Helper T cell (primary cell): ENCODE measurements around a stretch of chr11.

DNA sequence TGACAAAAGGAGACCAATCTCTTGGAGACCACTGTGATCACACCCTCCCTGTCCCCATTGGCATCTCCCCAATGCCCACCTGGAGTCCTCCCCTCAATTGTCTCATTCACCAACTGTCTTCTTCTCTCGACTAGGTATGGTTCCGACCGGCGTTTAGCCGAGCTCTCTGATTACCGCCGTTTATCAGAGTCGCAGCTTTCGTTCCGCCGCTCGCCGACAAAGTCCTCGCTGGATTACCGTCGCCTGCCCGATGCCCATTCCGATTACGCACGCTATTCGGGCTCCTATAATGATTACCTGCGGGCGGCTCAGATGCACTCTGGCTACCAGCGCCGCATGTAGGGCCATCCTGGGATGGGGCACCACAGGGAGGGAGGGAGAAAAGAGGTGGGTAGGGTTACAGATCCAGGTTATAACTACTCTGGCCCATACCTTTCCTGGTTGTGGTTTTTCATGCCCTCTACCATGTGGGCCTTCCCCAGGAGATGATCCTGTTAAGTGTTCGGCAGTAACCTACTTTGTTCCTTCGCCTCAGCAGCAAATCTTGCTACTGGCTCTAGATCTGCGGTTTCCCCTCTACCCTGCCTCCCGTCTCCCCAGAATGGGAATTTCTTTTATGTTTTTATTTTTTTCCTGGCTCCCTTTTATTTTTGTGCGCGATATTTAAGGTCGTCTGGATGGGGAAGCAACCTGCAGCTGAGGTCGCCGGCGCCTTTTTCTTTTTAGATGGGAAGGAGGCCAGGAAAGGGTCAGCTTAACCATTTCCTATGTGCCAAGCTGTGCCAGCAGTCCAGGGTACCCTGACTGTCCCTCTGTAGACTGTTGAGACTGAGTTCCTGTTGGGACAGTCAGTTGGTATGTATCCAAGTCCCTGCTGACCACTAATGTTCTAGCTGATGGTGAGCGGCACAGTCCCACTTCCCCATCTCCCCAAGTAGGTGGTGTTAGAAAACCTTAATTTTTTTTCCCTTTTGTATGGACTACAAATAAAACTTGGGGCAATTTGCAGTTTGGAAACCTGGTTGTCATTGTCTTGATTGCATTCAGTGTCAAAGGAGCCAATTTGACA, 10.2 kb downstream of the RBM14 start:
- PRO-cap, 2 experiments = no peak in any of the 2 experiments

DNA sequence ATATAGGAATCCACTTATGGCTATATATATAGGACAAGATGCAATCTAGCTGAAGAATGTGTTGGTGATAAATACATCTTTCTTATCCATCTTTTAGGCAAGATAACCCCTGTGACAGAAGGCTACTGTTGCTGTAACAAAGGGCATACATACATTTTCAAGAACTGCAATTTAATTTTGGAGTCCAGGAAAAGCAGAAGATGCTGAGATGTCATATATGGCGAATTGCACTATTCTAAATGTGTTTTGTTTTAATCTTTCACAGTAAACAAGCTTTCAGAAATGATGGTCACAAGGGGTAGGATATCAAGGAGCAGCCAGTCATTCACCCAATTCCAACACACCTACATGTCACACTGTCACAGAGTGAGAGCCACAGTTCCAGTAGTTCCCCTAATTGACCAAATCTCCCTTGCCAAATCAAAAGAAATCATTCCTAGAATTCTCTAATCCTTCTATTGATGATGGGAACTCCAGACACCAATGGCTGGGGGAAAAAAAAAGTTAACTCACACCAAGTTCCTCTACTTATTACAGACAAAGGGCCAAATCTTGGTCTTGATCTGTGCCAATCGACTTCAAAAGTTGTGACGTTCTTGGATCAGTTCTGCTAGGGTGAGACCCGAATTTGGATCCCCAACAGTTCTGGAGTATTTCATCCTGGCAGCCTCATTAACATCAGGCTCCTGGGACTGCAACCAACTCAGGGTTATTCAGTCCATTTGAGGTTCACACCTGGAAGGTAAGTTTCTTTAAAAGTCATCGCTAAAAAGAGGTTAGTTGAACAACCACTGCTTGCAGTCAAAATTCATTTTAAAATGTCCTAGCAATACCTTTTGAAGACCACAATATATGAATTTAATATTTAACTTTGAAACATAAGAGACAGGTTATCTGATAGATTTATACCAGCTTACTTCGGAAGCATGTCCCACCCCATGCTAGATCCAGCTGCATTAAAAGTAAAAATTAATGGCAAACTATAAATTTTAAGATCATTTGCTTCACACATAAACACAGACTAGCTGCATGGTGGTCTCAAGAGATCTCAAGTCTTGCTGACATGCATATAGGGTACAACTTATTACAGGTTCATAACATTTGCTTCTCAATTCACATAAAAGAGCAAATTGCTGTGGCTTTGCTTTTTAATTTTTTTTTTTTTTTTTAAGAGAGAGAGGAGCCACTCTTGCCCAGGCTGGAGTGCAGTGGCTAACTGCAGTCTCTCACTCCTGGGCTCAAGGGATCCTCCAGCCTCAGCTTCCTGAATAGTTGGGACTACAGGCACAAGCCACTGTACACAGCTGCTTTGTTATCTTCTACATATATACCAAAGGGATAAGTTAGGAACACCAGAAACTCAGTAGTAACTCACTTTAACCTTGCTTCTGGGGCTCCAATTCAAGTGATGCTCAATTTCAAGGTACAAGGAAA, 11.4 kb downstream of the RBM4B start:
- PRO-cap, 2 experiments = no peak in any of the 2 experiments

- PRO-cap, 2 experiments = no peak in any of the 2 experiments
These were observed 5.4 kb downstream of the SPTBN2 start for GRCh38 chr11:66723412-66724129.

DNA sequence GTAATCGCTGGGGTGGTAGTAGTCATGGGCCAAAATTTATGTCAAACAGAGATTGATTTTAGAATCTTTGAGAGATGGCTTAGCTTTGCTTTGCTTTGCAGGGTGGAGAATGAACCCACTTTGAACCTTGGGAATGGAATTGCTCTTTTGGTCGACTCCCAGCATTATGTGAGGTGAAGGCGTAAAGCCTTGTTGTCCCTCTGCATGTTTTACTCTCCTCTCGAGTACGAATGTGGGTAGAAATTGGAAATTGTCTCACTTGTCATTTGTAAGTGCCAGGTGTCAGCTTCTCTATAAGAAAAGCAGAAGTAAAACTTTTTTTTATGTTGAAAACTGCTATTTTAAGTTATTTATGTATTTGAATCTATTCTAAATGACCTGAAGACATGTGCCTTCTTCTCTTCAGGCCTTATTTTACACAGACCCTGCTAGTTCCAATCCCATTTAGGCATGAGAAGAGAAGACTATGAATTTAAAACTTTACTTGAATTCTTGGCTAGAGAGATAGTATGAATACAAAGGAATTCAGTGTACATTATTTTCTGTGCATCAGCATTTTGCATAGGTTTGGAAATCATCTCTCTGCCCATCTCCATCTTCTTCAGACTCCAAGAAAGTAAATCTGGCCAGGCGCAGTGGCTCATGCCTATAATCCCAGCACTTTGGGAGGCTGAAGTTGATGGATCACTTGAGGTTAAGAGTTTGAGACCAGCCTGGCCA, 42.2 kb upstream of the RCE1 start:
- PRO-cap, 2 experiments = no peak in any of the 2 experiments

- PRO-cap, 2 experiments = peak in 2 of 2 experiments; most common plus-strand start chr11:66842989 (in 2); most common minus-strand start chr11:66842945 (in 2)
These were observed 689 bp upstream of the RCE1 start for GRCh38 chr11:66842403-66843101.

DNA sequence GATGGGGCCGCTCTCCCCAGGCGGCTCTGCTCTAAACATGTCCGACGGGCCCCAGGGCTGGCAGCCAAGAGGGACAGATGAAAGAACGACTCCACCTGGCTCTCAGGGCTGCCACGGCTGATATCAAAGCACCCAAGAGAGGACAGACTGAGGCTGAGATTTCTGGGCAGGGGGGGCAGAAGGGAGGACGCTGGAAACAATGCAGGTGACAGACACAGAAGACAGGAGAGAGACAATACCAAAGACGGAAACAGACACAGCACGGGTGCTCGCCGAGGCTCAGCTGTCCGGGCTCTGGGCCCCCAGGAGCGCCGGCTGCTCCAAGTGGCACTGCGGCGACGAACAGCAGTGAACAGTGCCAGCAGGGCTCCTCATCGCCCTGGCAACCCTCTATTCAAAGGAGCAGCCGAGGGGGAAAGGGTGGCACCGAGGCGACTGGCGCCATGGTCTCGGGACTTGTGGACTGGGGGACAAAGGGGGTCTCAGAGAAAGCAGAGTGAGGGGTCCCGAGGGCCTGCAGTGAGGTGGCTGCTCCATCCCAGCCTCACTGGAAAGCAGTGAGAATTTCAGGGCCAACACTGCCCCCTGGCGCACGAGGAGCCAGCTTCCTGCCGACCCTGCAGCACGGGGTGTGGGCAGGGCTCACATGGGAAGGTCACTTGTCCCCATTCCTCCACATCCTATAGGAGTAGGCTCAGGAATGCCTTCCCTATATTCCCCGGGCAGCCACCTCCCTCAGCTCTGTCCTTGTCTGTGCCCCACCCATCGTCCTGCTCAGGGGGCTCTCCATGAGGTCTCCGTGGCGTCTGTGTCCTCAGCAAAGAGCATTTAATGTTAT, 26.1 kb downstream of the LRFN4 start:
- PRO-cap, 2 experiments = no peak in any of the 2 experiments

DNA sequence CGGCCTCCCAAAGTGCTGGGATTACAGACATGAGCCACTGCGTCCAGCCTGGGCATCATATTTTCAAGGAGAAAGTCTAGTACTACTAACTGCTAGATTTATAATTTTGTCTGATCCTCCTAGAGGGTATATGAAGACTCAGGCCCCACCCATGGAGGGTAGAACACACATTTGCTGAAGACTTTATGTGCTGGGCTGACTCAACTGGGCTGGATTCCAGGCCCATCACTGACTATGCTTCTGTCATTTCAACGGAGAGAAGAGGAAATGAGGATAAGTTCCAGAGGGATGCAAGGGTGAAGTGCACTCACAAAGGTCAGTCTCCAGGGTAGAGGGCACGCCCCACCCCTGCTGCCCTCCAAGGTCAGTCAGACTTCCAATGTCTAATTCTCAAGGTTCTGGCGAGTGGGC, 7.5 kb upstream of the C11orf86 start:
- PRO-cap, 2 experiments = no peak in any of the 2 experiments

GRCh38 chr11:67032825-67033365, 10.0 kb downstream of the SYT12 start:
- PRO-cap, 2 experiments = no peak in any of the 2 experiments

DNA sequence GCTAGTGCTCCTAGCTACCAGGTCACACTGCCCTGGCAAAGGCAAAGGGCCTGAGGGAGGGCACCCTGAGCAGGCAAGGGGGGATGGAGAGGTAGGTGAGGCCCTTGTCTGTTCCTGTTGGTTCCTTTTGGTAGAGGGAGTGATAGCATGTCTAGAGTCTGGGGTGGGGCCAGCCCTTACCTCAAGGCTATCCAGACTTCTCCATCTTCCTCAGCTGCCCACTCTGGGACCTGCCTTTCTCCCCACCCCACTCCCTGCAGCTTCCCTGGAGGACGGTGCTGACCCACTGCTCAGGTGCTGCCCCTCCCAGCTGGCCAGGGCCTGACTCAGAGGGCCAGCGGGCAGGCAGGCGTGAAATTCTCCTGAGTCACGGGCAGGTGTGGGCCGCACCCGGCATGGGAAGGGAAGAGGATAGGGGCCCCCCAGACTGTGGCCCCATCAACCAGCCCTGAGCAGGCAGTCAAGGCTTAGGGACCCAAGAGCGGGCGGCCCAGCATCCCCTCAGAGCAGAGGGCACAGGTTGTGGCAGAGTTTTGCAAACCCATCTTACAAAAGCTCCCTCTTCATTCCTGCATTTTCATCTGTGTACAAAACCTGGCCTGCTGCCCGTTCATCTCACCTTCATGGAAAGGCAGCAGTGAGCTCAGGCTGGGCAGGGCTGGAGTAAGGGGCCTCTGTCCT, 5.9 kb downstream of the RHOD start:
- PRO-cap, 2 experiments = no peak in any of the 2 experiments

DNA sequence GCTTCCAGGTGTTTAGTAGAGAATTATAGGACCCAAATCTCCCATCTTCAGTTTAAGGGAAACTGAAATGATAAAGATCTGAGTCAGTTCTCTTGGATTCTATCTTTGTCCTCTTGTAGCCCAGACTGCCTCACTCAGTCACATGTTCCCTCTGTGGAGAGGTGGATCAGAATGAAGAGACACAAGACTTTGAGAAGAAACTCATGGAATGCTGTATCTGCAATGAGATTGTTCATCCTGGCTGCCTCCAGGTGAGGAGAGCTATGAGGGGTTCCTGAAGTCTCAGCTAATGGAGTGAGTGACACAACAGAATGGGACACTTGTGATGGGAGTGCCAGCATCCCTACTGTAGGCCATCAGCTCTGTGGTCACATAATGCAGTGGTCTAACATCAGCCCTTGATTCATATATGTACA, 20.4 kb upstream of the GRK2 start:
- PRO-cap, 2 experiments = no peak in any of the 2 experiments

GRCh38 chr11:67252076-67253282, 13.8 kb upstream of the GRK2 start:
- PRO-cap, 2 experiments = no peak in any of the 2 experiments

DNA sequence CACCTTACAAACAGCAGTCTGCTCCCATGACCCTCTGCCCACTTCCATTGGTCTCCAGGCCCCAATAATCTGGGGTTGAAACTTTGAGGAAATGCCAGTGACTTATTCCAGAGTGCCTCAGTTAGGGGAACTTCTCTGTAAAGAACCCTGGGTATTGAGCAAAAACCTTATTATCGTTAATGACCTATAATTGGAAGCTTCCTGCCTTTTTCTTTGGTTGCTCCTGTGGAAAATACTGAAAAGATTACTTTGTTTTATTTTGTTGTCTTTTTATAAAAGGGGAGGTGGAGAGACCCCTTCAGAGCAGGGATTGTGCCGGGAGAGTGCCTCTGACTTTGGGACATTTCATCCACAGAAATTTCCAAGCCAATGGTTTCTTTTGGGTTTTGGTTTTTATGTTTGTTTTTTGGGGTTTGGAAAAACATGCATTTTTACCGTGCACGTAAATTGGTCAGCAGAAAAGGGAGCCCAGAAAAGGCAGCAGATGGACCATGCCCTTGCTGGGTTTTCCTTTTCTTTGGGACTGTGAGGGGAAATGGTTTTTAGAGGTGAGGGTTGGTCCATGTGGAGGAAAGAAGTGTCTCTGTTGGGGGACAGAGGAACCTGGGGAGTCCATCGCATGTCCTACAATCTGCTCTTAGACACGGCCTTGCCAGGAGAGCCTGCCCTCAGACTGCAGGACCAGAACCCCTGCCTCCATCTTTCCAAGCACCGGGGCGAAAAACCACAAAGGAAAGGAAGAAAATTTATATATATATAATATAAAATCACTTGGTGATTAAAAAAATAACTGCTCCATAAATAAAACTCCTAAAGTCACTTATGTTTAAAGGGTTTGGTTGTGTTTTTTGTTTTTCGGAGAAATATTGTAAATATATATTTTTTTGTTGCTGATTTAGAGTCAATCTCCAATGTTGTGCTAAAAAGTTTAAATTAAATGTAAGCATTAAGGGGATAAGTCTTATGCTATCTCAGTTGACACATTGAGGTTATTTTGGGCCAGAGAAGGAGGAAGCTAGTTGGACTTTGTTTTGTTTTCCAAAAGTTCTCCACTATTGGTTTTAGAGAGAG, 9.1 kb upstream of the GRK2 start:
- PRO-cap, 2 experiments = no peak in any of the 2 experiments

DNA sequence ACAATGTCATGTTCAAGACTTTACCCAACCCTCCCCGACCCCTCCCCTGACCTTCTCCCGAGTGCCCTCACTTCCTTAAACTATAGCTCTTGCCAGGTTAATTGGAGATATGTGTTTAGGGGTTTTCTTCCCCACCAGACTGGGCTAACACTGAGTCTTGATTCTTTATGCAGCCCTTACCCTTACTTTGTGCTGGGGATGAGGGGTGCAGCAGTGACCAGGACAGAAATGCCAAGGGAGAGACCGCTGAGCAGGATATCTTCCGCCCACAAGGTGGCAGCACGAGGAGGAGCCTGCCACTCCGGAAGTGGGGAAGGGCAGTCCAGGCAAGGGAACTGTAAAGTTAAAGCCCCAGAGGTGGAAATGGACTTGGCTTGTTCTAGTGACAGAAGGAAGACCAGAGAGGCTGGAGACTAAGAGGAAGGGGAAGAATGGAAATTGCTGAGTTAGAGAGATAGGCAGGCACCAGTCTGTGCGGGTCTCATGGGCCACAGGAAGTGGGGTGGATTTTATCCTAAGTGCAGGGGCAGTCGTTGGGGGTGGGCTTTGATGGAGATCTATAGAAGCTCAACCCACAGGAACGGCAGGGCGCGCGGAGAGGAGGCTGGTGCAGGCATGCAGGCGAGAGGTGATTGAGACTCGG, 3.6 kb upstream of the GRK2 start:
- PRO-cap, 2 experiments = no peak in any of the 2 experiments

- PRO-cap, 2 experiments = peak in 2 of 2 experiments; most common plus-strand start chr11:67289170 (in 1); most common minus-strand start chr11:67289196 (in 1)
These were observed 121 bp upstream of the ANKRD13D start for GRCh38 chr11:67289102-67289262.

DNA sequence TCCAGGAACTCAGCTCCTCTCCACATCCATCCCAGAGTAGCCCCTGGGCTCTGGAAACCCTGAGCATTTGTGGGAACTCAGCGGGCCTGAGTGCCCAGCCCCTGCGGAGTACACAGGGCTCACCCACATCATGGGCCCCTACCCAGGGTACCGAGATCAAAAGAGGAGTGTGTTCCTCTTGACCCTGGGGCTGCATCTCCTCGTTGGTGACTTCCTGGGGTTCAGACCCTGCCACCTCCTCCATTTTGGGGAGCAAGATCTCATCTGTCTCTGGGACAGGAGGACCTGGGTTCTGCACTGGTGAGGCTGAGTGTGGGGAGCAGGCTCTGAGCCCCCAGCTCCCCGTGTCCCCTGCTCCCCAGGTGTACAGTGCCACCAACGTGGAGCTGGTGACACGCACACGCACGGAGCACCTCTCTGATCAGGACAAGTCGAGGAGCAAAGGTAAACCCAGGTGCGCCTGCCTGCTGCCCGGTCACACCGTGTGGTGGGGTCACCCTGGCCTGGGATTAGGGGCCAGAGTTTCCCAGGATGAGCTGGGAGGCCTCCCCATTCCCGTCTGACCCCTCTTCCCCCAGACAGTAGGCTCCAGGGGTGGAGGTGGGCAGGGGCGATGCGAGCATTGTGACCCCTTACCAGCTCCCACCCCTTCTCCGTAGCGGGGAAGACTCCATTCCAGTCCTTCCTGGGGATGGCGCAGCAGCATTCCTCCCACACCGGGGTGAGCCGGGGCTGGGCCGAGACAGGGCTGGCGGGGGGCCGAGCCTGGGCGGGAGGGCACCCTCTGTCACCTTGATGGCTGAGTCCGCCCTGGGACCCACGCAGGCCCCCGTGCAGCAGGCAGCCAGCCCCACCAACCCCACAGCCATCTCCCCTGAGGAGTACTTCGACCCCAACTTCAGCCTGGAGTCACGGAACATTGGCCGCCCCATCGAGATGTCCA, 3.9 kb upstream of the SSH3 start:
- PRO-cap, 2 experiments = no peak in any of the 2 experiments

- PRO-cap, 2 experiments = no peak in any of the 2 experiments
These were observed 1.2 kb upstream of the SSH3 start for GRCh38 chr11:67301962-67302634.

DNA sequence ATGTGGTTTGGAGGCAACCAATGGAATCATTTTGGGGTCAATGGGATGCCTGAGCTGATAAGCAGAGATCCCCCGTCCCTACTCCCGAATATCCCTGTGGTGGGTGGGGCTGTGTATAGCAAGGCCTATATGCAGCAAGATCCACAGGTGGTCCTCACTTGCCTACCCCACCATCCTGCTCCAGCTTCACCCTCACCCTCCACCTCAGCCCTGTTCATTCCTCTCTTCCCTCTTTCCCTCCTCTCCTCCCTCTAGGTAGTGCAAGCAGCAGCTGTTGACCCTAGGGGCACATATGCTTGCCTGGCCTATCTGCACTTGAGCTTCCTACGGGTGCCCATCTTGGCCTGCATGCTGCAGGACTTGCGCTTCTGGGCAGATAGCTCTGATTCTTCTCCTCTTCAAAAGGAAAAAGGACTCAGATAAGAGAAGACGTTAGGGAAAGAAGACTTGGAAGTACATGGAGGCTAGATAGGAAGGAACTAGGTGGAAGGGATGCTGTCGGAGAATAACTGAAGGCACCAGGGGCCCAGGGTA, 19.5 kb downstream of the SSH3 start:
- PRO-cap, 2 experiments = no peak in any of the 2 experiments

DNA sequence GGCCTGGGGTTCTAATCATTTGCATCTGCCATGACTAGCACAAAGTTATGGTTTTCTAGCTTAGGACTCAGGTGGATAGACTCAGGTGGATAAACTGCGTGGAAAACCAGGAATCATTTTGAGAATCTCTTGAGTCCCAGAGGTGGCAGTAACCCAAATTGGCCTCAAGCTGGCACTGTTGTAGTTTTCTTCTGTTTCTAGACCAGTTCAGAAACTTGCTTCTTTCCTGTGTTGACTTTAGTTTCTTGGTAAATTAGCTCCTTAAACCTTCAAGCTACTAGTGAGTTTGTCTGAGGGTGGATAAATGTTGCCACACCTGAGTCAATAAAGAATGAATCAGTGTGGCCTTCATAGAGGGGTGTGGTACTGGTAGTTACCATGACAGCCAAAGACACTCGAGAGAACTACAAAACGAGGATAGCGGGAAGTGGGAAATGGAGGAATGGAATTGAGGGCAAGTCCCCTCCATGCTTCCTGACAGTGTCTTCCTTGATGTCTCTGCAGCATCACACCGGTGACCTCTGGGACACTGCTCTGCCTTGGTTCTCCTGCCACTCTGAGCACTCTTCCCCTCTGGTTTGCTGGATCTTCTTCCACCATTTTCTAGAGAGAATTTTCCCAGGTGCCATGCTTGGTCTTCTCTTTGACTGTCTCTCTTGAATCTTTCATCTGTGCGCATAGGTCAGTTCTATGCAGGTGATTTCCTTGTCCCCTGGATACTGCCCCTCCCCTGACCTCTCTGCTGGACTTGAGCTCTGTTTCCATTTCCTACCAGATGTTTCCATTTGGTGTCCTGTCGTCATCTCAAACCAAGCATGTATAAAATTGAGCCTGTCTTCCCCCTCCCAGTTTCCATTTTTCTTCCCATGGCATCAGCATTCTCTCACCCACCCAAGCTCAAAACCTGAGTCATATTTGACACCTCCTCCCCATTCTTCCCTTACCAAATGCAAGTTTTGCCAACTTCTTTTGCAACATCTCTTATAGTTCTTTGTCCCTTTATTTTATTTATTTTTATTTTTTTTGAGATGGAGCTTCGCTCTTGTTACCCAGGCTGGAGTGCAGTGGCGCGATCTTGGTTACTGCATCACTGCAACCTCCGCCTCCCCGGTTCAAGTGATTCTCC, 7.1 kb downstream of the POLD4 start:
- PRO-cap, 2 experiments = no peak in any of the 2 experiments

- PRO-cap, 2 experiments = no peak in any of the 2 experiments
These were observed 3.7 kb downstream of the POLD4 start for GRCh38 chr11:67349435-67350170.

GRCh38 chr11:67365710-67366330, 7.6 kb downstream of the CLCF1 start:
- PRO-cap, 2 experiments = no peak in any of the 2 experiments